Measurements from ENCODE around the gene QSER1.

GRCh38 chr11:32440878-32441335 lies 5.6 kb upstream of the WT1 start:
- PRO-cap: no peak

- PRO-cap: no peak
Measured at GRCh38 chr11:32611034-32611472, 27.4 kb downstream of the EIF3M start.

DNA sequence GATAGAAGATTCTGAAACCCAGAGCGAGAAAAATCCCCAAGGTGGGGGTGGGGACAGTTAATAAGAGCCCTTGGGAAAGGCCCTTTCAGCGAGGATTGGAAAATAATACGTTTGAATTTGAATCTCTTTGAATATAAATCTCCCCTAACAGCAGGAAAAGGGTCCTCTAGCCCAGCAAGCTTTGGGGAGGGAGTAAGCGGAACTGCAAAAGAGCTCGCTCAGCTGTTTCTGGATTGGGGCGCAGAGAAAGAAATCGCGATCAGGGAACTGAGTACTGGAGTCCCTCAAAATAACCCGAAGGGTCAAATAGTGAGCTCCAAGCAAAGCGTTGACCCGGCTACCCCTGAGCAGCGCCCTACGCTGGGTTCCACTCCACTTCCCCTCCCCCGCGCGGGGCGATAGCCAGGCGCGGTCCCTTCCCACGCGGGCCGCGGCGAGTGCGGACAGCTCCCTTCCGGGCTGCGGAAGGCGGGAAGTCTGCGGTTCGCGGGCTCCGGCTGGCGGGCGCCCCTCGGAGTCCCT lies 432 bp upstream of the QSER1 start:
- PRO-cap: no peak

GRCh38 chr11:32892640-32893557 lies at the start of gene QSER1:
TSS of gene QSER1 (plus strand) at chr11:32892811.
- PRO-cap: bidirectional peak, plus-strand start at chr11:32893117, minus-strand start at chr11:32892995

DNA sequence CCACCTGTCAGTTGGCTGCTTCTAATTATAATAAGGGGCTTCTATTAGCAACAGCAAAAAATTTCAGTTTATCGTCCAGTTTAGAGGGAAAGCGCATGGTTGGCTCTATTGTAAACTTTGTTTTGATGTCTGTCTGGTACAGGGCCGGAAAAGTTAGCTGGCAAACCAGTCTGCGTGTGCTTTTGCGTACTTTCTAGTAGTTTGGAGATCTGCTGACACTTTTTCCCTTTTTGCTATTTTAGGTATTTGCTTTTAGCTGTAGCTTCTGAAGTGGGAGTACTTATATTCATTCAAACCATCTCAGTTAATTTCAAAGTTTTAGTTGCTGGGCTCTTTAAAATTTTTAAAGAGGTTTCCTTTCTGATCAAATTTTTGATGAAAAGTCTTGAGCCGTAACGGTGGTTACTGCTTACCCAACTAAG lies 1.7 kb downstream of the HIPK3 start:
- PRO-cap: no peak

DNA sequence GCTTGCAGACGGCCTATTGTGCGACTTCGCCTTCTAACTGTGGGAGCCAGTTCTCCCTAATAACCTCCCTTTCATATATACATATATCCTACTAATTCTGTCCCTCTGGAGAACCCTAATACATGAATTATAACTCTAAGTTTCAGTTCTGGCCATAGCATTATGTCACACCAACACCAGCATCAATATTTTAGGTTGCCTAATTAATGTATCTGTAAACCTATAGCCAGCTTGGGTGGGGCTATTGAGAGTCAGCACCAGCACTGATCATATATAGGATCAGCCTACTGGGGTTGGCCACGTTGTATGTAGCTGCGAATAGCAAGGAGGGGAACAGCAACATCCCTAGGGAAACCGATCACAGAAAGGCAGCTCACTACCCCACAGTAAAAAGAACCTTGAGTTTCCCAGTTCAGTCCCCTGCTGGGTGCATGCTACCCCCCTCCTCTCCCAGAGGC lies 5.1 kb upstream of the C11orf91 start:
- PRO-cap: no peak

DNA sequence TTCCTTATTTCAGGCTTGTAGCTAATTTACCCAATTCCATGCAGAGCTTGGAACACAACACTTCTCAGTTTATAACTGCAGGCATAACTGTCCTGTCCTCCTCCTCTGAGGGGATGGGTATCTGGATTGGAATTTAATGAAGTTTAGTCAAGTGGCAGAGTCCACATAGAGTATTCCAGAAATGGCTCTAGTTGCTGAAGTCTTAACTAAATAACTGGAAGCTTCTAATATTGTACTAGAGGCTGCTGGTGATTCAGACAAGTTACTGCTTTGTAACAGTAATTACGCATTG lies 12.7 kb upstream of the C11orf91 start:
- PRO-cap: no peak

DNA sequence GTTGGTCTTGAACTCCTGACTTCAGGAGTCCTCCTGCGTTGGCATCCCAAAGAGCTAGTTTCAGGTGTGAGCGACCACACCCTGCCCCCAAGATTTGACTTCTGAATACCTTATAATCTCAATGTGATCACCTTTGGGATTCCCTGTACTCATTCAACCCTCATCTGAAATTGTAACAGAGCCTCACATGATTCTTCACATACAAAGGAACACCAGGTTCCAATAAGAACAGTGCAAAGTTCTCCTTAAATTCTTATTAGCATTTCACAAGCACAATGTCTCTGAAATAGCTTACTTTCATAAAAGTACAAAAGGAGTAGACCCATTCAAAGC lies 17.4 kb downstream of the FBXO3 start:
- PRO-cap: no peak

- PRO-cap: no peak
Measured at GRCh38 chr11:33770159-33770686, 4.1 kb downstream of the FBXO3 start.

- PRO-cap: no peak
Measured at GRCh38 chr11:33772246-33772838, 2.0 kb downstream of the FBXO3 start.

GRCh38 chr11:33860917-33861430 lies 30.9 kb downstream of the LMO2 start:
- PRO-cap: no peak

DNA sequence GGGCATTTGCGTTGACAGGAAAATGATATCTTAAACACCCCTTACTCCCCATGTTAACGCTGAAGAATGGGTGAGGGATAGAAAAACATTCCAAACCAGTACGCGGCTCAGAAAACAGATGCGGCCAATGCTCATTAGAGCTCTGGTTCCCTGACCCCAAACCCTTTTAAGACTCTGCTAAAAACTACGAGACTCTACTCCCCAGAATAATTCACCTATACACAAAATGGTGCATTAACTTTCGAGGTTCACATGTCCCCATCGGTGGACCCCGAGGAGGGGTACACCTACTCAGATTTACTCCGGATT lies 23.5 kb downstream of the LMO2 start:
- PRO-cap: no peak

GRCh38 chr11:33881697-33882466 lies 10.0 kb downstream of the LMO2 start:
- PRO-cap: no peak

GRCh38 chr11:34028081-34028927 lies 23.2 kb upstream of the CAPRIN1 start:
- PRO-cap: no peak

DNA sequence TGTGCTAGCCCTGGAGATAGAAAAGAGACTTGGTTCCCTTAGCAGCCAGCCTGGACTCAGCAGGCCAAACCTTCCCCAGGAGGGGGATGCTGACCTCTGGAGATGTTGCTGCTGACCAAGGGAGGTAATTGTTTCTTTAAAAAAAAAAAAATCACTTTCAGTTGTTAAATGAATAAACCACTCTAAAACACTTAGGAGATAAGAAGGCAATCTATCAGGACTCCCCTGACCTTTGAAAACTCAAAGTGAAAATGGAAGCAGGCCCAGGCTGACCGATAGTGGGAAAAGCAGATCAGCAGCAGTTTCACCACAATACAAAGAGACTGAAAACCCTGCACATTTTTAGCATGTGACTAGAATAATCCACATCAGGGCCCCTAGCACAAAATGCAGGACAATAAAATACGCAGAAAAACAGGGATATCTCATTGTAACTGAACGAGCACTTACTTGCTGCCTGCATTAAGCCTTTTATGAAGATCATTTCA lies 113.7 kb downstream of the ABTB2 start:
- PRO-cap: no peak

- PRO-cap: no peak
Measured at GRCh38 chr11:34309583-34310625, 47.9 kb downstream of the ABTB2 start.

GRCh38 chr11:34348664-34349247 lies 9.1 kb downstream of the ABTB2 start:
- PRO-cap: no peak

GRCh38 chr11:34439736-34440400 lies 1.1 kb downstream of the CAT start:
- PRO-cap: no peak

DNA sequence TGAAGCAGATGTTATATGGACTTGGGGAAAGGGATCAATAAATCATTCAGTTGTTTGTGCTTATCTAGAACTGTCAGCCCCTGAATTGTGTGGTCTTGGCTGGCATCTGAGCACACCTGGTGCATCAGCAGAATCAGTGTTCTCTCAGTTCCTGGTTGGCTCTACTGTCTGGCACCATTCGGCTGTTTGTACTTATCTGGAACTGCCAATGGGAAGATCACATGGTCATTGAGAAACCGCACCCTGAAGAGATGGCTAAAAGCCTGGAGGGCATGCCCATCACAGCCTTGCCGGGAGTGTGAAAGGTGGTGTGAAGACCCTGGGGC lies 37.1 kb upstream of the EHF start:
- PRO-cap: no peak

DNA sequence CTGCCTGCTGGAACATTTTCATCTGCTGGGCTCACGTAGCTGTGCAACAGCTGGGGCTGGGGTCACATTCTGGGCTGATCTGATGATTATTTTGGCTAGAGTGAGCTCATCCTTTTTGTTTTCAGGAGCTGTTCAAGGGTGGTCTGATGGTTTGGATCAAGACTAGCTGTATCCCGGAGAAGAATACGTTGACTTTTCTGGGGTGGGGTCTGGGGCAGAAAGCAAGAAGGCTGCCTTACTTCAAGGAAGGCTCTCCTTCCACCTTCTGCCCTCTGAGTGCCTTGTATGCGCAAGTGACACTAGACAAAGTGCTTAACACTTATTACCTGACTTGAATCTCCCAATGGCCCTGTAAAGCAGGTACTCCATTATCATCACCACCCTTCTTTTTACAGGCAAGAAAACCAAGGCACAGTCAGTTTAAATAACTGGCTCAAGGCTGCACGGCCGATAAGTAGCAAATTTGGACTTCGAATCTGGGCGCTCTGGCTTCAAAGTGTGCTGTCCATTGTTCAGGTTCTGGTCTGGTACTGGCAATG lies 19.5 kb upstream of the EHF start:
- PRO-cap: no peak

Measured in aorta (tissue), 1 donor.